PFSK-1 (cell line): Measurements from ENCODE around the genes ADGRF5 and GLYATL3.

- RRBS: no CpG with 5 or more reads among the region's 4 CpGs
Observed at GRCh38 chr6:45548271-45549126, 170.8 kb upstream of the SUPT3H start.

- RRBS: no CpG with 5 or more reads among the region's 2 CpGs
Observed at GRCh38 chr6:45808784-45809237, 206.8 kb downstream of the CLIC5 start.

- RRBS: no CpG with 5 or more reads among the region's 4 CpGs
Observed at GRCh38 chr6:45959365-45960056, 56.1 kb downstream of the CLIC5 start.

DNA sequence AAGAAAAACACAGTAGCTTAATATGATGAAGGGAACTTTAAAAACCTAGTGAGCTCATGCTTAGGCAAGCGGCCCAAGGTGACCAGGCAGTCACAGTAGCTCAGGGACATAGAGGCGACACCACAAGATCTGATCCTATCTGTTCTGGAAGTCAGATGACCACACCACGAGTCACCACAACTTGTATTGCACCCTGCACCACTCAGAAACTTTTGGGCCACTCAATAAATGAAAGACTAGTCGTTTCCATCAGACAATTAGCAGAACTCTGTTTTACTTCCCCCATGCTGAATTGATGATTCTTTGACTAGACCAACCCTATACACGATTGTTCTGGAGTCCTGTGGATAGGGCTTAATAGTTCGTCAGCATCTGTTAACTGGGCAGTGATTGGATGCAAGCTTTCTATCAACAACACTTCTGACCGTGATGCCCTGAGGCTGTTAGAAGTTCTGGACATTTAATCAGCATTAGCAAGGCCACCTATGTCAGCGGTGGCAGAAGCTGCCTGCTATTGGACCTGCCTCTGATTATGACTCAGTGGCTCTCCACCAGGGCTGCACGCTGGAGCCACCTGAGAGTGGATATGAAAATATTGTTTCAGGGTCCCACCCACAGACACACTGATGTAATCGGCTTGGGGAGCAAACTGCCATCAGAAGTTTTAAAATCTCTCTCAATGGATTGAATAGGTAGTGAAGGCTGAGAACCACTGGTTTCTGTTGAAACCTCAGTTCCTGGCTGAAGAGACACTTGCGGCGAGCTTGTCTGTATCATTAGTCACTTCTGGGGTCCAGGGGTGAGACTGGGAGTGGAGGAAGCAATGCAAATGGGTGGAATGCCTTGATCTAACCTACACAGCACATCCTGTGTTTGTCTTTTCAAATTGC lies 4.6 kb downstream of the CLIC5 start:
- RRBS: no CpG with 5 or more reads among the region's 12 CpGs

GRCh38 chr6:46130547-46130710 lies 640 bp downstream of the ENPP4 start:
- RRBS: no CpG with 5 or more reads among the region's 2 CpGs

DNA sequence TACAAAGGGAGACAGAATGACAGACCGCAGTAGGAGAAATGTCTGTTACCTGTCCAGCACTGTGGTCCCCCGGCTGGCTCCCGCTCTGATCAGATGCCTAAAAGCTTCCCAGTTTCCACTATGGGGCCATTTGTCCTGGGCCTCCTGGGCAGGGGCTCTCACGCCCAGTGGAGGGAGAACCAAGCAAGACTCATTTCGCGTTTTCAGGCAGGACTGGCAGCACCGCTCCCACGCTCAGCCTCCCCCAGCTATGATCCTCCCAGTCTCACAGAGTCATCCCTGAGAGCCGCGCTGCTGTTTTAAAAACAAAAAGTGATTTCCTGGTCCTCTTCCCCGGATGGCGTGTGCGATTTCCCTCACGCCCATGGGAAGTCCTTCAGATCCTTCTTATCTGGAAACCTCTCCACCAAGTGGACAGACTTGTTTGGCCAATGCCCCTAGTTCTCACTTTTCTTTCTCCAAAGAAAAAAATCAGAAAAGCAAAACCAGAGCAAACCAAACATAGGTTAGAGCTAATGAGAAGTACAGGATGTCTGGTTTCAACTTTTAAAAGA lies at the start of gene ADGRF5:
Gene ADGRF5, minus strand, starts transcription at position 275 of the 554 bp plus-strand sequence.
- RRBS: no CpG with 5 or more reads among the region's 14 CpGs

DNA sequence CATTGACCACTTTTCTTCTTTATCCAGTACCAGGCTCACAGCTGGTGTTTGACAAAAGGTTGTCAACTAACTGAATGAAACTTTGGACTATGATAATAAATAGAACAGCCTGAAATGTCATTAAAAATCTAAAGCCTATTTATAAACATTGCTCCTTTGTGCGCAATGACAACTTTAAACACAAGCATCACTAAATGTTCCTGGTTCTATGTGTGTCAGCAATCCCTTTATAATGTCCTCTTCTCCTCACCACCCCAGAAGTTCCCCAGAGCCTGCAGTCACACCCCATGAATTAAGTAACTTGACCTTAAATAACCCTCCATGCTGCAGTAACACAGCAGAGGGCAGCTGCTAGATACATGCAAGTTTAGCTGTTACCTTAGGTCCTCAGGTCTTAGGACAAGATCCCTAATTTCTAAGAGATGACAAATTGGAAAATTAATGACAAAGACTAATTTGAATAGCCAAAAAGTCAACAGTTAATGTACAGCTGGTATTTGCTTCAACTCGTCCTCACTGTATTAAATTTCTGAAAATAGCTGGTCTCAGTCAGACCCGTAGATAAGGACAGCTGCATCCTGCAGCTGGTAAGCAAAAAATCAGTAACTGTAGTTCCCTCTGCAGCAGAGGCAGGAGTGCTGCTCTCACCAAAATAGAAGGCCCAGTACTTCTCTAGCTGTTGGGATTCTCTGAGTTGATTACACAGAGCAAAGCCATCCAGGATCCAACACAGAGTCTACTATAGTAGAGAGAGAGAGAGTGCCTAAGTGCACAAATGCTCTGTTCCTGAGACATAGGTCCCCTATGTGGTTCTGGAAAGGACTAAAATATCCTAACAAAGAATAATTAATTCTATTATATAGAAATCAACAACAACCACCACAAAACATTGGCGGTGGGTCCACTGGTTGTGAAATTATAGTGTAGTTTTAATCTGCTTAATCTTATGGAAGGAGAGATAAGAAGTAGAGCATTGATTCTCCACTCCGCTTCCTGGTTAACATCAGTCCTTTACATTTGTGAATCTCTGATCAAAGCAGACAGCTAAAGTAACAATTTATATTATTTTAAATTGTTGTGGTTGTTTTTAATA lies 62.3 kb downstream of the TNFRSF21 start:
- RRBS: no CpG with 5 or more reads among the region's 5 CpGs

- RRBS: no CpG with 5 or more reads among the region's 1 CpG
Observed at GRCh38 chr6:47596864-47597261, 101.5 kb upstream of the ADGRF4 start.

DNA sequence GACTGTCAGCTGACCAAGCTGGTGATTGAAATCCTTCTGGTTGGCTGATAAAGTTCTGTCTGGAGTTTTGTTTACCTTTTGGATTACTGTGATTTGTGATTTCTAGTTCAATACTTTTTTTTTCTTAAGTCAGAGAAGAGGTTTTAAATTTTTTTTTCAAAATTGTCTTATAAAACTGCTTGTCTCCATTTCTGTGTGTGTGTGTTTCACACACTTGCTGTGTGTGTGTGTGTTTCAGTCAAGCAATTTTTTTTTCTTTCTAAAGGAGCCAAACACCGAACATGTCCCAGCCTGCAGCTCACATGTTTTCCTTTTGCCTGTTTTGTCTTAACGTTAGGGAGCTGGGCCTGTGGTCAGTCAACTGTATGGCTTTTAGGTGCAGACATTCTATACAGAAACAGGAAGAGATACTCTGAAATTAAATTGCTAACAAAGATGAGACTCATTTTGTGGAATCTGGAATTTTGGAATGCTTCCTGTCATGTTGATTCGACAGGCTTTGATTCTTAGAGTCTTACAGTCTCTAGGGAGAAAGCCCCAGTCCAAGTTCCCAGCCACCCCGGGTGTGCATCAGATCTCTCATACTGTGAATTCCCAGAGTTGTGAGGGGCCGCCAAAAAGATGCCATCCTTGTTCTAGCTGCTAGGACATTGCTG lies 28.4 kb upstream of the ADGRF4 start:
- RRBS: no CpG with 5 or more reads among the region's 5 CpGs

DNA sequence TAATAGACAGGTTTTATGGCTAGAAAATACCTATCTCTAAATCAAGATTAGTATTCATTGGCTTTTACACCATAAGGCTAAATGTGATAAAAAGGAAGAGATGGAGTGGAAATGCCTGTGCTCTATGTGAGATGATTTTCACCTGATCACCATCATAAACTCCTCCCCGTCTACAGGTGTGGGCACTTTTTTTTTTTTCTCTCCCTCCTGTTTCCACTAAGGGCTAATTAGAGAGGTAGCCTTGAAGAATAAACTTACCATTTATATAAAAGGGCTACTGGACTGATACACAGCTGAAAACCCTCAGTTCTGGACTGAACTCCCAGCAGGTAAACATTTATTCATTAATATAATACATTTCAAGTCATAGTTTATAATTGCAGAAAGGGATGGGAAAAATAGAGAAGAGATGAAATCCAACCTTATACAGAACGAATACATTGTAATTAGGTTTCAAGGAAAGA lies at the start of gene GLYATL3:
Gene GLYATL3, plus strand, starts transcription at position 210 of the 464 bp plus-strand sequence.
- RRBS: no CpG with 5 or more reads among the region's 2 CpGs

DNA sequence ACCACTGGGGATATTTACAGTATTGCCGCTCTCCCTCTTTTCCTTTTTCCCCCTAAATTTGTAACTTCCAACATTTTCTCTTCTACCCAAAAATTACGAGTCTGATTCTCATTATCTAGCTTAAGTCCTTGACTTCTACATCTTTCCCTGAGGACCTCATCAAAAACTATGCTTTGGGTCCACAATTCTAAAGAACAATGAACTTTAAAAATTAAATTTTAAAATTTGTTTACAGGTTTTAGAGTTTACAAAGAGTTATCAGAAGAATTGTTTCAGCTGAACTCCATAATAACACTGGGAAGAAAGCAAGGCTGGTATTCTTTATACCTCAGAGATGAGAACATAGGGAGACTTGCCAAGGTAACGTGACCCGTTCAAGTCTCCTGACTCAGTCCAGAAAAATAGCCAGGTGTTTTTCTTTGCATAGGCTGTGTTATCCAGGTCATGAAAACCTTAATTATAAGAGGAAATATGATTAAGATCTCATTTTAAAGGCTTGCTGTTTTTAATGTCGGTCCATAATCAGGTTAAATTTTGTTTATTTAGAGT lies 8.6 kb upstream of the C6orf141 start:
- RRBS: no CpG with 5 or more reads among the region's 5 CpGs

DNA sequence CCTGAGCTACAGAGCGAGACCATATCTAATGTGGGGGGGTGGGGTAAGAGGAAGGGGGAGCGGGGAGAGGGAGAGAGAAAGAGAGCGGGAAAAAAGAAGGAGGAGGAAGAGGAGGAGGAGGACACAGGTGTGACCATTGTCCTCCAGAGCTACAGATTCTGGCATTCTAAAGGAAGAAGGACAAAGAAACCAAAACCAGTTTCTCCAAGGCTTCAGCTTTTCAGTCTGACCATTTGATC lies 542 bp upstream of the C6orf141 start:
- RRBS: no CpG with 5 or more reads among the region's 3 CpGs

DNA sequence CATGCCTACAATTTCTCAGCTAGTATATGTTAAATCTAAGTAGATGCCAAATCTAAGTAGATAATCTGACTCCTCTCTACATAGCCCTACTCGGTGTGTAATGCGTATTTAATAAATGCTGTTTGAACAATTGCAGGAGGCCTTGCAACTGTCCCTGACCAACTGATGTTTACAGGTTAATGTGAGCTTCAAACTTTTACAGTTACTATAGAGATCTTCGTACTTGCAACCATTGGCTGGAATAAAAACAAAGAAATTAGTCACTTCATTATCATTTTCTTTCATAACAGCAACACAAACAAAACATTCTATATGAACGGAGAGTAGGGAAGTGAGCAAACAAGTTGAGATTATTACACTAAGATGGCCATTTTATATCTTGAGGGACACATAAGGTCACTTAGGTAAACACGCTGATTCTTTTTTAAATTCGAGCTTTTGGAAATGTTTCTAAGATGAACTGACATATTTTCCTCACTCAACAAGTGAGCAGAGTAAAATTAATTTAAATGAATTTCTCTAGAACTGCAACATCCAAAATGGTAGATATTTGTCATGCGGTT lies 15.4 kb upstream of the CRISP2 start:
- RRBS: no CpG with 5 or more reads among the region's 7 CpGs

DNA sequence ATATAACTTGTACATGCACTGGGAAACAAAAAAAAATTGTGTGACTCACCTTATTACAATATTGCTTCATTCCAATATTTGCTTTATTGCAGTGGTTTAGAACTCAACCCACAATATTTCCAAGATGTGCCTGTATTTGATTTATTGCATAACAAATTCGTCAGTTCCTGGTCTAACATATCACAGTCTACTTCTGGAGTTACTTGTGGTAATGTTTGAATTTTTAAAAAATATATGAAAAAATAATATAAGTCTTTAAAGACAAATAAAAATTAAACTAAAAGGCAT lies 42.0 kb upstream of the DEFB112 start:
- RRBS: no CpG with 5 or more reads among the region's 1 CpG

DNA sequence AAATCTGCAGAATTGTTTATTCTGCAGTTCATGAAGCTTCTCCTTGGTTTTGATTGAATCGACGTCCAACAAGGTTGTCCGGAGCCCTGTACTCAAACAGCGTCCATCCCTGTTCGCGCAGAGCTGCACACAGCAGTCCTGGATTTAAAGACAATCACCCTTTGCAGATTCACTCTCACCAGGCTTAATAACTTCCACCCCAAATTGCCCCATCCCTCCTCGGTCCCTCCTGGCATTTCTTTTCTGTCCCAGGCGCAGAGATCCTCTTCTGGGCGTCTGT lies 1.4 kb upstream of the TFAP2B start:
- RRBS: no CpG with 5 or more reads among the region's 9 CpGs

GRCh38 chr6:51121634-51122123 lies 303.0 kb downstream of the TFAP2B start:
- RRBS: no CpG with 5 or more reads among the region's 16 CpGs

DNA sequence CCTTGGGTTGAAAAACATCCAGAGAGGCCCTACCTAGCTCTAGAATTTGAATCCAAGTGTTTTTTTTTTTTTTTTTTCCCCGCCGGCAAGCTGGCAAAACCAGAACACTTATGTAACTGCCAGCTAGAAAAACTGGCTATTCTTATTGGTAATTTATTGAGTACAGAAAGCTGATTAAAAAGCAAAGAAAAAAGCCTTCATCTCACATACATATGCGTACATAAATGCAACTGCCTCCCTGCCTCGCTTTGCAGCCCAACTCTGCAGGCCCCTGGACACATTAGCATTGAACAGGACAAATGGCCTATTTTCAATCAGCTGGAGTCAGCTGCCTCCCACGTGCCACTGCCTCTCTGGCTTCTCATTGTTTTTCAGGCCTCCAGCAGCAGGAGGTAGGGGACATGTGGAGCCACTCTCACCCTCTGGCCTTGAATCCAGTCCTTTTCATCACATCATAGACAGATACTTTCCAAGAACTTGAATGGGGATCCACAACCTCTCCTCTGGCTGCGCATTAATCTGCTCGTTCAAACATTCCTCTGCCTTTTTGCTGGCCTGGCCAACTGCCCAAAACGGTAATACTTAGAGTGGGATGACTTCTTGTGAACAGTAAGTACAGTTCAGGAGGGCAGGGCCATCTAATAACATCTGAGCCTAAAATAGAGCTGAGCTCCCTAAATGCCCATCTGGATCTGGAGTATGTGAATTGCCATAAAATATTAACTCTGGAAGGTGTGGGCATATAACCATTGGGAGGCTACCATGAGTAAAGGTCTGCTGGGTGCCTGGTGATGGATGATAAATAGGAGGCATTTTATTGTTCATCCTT lies 592.4 kb downstream of the PKHD1 start:
- RRBS: no CpG with 5 or more reads among the region's 8 CpGs

- RRBS: 3% methylated on average over 3 of the region's 7 CpGs
Observed at GRCh38 chr6:51514228-51514994, 573.0 kb downstream of the PKHD1 start.

GRCh38 chr6:52136000-52136545 lies 48.7 kb upstream of the PKHD1 start:
- RRBS: no CpG with 5 or more reads among the region's 4 CpGs